A172 (cell line): ENCODE measurements around the genes STAG1 and A4GNT.

DNA sequence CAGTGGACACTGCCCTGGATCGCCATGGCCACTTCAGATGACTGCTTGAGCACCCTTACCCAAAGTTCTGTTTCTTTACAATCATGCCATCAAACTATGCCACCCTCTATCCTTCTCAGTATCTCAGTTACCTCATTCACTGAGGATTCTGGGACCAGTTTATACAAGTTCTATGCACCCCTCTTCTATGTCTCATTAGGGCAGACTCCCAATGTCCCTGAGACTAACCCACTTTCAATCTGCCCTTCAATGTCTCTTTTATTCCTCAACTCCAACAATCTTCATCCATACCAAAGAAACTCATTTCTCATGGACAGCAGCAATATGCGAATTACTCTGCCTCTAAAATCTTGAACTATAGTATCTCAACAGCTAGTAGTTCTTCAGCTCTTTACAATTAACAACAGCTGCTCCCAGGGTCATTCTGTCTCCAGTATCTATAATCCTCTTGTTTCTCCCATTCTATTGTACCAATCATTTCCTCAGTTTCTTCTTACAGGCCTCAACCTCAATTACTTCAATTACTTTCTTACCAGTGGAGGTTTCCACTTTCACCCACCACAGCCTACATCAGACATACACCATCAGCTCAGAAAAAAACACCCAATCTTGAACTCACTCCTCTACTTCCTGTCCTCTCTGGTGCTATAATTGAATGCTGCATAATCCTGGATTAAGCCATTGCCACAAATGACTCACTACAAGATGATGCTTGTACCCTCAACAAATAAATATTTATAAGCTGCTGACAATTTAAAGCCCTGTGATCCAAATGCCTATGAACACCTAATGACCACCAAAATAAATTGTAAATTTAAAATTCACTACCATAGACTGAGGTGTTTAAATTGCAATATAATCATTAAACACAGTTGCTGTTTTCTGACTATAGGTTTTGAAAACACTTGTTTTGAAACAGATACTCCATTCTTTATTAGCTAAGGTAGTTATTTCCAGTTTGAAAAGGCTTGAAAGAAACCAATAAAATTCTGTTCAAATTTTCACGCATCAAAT, 18.6 kb downstream of the RYK start:
- RAMPAGE, long total RNA, result no peak

GRCh38 chr3:134237568-134238028, 13.1 kb downstream of the RYK start:
- RAMPAGE, long total RNA, result no peak

GRCh38 chr3:134249384-134250726, 804 bp downstream of the RYK start:
- RAMPAGE, long total RNA, result no peak

DNA sequence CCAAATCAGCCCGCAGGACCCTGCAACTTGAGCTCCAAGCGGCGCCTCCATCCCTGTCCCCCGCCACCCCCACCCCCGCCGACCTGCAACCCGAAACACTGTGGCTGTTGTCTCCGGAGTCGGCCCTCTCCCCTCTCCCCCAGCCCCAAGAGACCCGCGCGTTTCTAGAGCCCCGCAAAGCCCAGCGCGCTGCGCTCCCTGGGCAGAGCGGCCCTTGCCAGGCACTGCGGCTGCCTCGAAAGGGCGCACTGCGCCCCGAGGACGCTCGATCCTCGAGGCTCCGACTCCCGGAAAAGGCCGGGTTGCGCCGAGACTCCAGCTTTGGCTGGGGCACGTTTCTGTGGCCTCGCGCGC, 311 bp downstream of the AMOTL2 start:
- RAMPAGE, long total RNA, result no peak

DNA sequence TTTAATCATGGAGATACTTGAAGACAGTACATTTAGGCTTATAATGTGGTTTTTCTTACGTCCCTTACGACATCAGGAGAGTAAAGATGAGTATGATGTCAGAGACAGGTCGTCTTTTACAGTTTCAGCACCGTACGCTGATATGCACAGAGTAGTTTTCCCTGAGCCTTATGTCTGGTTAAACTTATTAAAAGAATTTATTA, 936 bp downstream of the CEP63 start:
- RAMPAGE, long total RNA, result no peak

GRCh38 chr3:135147488-135148077, 352.5 kb downstream of the EPHB1 start:
- RAMPAGE, long total RNA, result no peak

DNA sequence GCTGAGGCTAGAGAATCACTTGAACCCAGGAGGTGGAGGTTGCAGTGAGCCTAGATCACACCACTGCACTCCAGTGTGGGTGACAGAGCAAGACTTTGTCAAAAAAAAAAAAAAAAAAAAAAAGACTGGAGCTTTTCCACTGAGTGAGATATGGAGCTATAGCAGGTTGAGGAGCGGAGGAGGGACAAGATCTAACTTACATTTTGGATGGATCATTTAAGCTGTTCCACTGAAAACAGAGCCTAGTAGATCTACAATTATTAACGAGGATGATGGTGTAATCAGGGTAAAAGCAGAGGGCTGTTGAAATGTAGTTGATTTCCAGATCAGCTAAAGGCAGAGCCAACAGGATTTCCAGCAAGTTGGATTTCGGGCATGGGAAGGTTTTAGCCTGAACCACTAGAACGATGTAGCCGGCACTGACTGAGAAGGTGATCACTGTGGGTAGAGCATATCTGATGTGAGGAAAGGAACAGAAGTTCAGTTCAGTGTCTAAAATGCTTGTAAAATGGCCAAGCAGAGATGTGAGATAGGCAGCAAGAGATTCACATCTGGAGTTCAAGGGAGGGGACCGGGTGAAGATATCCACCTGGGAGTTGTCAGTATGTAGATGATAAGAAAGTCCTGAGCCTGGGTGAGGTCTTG, 360.8 kb downstream of the EPHB1 start:
- RAMPAGE, long total RNA, result no peak

DNA sequence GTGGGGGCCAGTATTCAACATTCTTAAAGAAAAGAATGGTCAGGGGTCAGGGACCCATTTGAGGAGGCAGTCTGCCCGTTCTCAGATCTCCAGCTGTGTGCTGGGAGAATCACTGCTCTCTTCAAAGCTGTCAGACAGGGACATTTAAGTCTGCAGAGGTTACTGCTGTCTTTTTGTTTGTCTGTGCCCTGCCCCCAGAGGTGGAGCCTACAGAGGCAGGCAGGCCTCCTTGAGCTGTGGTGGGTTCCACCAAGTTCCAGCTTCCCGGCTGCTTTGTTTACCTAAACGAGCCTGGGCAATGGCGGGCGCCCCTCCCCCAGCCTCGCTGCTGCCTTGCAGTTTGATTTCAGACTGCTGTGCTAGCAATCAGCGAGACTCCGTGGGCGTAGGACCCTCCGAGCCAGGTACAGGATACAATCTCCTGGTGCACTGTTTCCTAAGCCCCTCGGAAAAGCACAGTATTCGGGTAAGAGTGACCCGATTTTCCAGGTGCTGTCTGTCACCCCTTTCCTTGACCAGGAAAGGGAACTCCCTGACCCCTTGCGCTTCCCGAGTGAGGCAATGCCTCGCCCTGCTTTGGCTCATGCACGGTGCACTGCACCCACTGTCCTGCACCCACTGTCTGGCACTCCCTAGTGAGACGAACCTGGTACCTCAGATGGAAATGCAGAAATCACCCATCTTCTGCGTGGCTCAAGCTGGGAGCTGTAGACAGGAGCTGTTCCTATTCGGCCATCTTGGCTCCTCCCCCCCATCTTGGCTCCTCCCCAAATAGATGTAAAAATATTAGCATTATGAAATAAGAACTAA, 526.2 kb upstream of the PPP2R3A start:
- RAMPAGE, long total RNA, result no peak

- RAMPAGE, long total RNA, result no peak
Observed at GRCh38 chr3:135965298-135965603, 277 bp upstream of the PPP2R3A start.

DNA sequence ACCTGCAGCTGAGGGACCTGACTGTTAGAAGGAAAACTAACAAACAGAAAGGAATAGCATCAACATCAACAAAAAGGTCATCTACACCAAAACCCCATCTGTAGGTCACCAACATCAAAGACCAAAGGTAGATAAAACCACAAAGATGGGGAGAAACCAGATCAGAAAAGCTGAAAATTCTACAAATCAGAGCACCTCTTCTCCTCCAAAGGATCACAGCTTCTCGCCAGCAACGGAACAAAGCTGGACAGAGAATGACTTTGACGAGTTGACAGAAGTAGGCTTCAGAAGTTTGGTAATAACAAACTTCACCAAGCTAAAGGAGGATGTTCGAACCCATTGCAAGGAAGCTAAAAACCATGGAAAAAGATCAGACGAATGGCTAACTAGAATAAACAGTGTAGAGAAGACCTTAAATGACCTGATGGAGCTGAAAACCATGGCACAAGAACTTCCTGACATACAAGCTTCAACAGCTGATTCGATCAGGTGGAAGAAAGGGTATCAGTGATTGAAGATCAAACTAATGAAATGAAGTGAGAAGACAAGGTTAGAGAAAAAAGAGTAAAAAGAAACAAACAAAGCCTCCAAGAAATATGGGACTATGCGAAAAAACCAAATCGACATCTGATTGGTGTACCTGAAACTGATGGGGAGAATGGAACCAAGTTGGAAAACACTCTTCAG, 69.1 kb downstream of the MSL2 start:
- RAMPAGE, long total RNA, result no peak

DNA sequence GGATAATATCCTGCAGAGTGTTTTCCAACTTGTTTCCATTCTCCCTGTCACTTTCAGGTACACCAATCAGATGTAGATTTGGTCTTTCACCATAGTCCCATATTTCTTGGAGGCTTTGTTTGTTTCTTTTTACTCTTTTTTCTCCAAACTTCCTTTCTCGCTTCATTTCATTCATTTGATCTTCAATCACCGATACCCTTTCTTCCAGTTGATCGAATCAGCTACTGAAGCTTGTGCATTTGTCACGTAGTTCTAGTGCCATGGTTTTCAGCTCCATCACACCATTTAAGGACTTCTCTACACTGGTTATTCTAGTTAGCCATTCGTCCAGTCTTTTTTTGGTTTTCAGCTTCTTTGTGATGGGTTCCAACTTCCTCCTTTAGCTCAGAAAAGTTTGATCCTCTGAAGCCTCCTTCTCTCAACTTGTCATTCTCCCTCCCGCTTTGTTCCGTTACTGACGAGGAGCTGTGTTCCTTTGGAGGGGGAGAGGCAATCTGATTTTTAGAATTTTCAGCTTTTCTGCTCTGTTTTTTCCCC, 224.9 kb downstream of the STAG1 start:
- RAMPAGE, long total RNA, result no peak

DNA sequence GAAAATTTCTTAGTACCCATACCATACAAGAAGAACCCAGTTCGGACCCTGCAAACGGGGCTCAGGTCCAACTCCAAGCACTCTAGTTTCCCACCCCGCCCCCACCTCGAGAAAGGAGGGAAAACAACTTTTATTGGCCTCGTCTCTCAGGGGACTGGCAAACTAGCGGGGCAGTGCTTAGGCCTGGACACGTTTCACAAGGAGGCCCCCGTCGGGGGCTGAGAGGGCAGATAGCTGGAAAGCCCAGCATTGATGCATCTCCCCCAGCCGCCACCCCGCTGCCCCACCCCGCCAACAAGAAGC, 903 bp downstream of the STAG1 start:
- RAMPAGE, long total RNA, result no peak

GRCh38 chr3:136751627-136752568, at the start of gene STAG1:
TSS of gene STAG1 (minus strand) at chr3:136752378.
- RAMPAGE, long total RNA, result start-site peak on the minus strand at chr3:136752375-136752381, 109 and 170 reads in 2 replicates

- RAMPAGE, long total RNA, result no peak
Observed at GRCh38 chr3:136883457-136884256, 21.6 kb downstream of the NCK1 start.

DNA sequence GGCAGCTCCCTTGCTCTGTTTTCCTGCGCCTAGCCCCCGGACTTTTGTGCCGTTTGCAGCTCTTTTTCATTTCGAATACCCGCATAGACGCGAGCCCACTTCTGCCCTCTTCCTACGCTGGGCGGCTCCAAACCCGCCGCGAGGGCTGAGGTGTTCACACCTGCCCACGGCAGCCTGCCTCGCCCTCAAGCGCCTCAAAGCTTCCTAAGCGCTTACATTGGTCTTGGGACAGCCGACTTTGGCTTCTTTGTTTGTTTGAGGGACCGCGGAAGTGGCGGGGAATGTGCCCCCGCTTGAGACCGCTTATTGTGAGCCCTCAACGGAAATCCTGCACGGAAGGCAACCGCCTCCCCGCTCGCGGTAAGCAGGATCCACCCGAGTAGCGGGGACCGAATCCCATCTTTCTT, 7.7 kb downstream of the SOX14 start:
- RAMPAGE, long total RNA, result no peak

GRCh38 chr3:138019142-138019811, 9.3 kb downstream of the CLDN18 start:
- RAMPAGE, long total RNA, result no peak

GRCh38 chr3:138131976-138132649, at the start of gene A4GNT:
TSS of gene A4GNT (minus strand) at chr3:138132390.
- RAMPAGE, long total RNA, result no peak

- RAMPAGE, long total RNA, result no peak
Observed at GRCh38 chr3:138136872-138137357, 4.7 kb upstream of the A4GNT start.

GRCh38 chr3:138364704-138365123, 16.3 kb downstream of the MRAS start:
- RAMPAGE, long total RNA, result no peak

- RAMPAGE, long total RNA, result no peak
Observed at GRCh38 chr3:138468970-138469484, 34.6 kb downstream of the ESYT3 start.